ENCODE measurements around a stretch of chr15.

DNA sequence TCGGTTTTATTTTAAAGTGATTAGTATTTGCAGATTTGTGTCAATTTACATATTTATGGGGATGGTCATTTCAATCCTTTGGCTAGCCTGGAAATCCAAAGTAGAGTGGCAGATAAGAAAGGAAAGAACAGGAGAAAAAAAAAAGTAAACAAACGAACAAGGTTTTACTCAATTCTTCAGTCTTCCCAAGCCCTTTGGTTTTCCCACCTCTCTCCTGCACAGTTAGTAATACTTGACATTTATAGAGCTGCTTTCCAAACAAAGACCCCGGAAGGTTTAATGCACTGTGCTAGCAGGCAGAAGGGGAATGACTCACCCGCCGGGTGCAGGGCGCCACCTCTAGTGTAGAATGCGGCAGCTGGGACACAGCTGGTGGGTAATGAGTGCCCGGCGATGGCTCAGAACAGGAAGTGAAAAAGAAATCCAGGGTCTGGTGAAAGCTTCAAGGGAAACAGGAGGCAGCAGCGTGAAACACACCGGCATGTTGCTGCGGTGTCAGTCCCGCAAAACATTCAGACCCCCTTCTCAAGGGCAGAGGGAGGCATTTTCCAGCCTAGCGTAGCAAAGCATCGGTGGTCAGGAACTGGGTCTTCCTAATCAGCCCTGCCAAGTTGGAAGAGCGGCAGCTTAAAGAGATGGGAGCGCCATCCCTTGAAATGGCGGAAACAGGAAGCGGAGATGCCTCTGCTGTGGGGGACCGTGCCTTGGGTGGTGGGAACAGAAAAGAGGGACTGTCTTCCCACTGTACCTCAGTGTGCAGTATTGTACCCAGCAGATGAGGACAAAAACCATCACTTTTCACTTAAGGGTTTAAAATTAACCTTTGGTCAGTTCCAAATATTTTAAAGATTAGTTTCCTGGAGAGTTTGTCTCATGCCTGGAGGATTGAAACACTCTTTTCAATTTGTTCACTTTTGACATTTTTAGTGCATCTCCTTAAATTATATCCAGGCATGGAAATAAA is 160.9 kb upstream of the MCTP2 start:
- PRO-cap = no peak

GRCh38 chr15:94119229-94119883 is 112.0 kb upstream of the MCTP2 start:
- PRO-cap = no peak

DNA sequence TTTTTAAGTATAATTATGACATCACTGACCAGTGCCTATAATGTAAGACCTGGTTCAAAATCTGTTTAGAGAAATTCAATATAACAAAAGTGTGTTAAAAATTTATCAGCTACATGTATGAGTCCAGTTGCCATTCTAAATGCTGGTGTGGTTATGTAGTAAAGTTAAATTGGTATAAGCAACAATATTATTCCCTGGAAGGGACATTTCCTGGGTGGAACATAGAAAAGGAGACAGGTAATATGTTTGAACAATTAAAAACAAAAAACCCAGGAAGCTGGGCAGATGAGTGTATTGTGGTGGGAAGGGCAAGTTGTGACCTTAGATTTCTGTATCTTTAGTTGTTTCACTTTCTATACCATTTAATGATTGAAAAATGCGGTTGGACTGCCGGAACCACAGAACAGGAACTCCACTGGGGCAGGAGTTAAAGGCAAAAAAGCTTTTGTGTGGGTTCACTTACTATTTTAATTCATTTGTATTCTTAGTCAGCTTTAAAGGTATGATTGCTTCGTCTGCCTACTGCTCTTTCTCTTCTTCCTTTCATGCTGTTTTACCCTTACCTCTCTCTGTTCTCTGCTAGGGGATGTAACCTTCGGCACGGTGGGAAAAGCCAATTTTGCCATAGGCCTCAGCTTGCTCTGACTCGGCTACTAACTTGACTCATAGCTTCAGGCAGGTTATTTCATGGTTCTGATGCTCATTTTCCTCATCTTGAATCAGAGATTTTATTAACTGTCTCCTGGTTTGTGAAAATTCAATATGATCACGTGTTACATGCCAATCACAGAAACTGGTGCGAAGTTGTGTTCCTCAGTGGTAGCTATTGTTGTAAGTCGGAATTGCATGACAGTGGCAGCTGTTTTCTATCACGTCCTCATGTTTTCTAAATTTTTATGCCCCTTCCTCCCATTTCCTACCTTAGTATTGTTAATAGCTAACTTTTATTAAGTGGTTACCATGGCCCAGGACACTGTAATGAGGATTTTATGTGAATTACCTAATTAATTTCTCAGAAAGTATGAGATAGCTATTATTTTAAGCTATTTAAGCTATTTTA is 1.6 kb upstream of the MCTP2 start:
- PRO-cap = no peak

DNA sequence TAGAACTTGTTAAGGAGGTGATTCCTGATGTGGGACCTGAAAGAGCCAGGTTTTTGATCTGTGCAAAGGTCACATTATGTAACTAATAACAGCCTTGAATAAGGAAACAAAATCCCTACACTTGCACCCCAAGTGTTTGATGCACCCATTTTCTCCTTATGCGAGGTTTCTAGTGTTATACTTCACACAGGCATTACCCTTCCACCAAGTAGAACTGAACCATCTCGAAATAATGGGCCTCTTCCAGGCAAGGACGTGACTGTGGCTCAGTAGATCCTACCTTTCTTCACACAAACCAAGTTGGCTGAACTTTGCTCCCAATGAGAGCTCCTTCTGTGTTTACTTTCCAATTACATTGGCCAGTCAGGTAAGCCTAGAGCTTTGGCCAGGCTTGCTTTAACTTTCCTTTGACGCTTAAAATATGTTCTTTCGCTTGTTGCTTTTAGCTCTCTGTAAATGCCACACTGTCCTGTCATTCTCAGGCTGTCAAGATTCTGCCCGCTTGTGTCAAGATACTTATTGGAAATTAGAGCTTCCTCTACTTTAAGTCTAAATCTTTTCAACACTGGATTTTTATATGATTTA is 16.9 kb downstream of the MCTP2 start:
- PRO-cap = no peak

DNA sequence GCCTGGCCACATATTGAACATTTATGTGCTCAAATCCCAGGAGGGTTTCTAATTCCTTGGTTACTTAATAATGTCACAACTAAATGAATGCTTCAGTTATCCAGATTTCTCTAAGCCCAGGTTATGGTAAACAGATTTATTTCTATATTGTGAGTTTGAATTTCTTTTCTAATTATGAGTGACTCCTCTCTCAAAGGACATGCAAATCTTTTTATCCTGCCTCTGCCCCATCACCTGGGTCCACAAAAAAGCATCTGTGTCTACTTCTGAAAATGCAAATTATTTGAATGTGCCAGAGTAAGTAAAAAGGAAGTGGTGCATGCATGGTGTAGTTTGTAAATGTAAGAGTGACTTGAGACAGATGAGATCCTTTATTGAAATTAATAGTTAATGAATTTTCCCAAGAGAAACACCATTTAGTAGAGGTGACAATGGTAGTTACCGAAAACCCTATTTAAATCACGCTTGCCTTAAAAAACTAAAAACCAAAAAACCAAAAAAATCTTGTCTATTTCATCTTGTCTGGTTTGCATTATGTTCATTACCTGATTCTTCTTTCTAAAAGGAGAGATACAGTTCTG is 26.9 kb downstream of the MCTP2 start:
- PRO-cap = no peak

DNA sequence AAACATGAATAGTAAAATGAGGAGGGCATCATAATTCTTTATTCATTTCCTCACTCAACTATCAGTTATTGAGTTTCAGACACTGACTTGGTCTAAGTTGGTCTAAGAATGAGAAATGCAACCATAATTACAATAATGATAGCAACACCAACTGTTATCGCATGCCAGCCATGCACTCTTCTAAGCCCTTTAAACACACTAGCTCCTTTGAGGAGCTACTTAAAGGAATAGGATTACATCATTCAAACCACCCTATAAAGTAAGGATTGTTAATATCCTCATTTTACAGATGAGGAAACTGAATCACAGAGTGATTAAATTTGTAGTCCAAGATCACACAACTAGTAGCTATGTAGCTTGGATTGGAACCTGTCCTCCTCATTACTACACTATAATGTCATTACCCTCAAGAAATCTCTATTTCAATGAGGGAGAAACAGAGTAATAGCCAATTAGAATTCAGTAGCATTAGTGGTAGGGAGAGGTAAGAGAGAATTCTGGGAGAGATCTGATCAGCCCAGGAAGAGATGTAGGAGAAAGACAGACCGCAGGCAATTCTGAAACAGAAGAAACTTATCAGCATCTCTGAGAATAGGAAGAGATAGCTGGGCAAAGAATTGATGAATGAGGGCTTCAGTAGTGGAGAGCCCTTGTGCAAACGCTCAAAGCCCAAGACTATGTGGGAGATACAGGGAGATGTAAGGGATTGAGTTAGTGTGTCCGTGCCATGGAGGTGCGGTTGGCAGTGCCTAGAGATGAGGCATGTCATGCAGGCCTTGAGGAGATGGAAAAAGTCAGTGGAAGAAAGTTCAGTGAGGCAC is 228.5 kb downstream of the MCTP2 start:
- PRO-cap = no peak

DNA sequence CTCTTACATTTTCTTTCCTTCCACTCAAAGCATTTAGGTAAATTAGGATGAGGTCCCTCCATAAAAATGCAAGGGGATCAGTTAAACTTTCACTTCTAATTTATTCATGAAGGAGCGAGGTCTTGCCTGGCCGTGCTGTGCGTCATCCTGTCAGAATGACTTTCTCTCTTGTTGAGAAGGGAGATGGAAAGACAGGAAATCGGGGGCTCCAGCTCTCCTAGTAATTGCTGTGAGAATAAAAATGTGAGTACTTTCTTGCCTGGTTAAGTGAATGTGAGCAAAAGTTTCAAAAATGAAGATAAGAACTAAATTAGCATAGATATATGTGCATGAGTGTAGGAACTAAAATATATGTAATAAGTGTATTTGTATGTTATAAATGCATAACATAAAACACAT is 962.2 kb upstream of the NR2F2 start:
- PRO-cap = unidirectional peak, minus-strand start at position 157 of the sequence

DNA sequence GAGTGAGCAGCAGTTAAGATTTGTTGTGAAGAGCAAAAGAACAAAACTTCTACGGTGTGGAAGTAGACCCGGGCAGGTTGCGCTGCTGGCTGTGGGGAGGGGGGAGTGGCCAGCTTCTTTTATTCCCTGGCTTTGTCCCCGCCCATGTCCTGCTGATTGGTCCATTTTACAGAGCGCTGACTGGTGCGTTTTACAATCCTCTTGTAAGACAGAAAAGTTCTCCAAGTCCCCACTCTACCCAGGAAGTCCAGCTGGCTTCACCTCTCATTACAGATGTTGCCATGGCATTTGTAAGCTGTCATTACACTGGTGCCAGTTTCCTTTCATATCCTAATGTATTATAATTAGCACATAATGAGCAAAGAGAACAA is 458.4 kb upstream of the NR2F2 start:
- PRO-cap = no peak

DNA sequence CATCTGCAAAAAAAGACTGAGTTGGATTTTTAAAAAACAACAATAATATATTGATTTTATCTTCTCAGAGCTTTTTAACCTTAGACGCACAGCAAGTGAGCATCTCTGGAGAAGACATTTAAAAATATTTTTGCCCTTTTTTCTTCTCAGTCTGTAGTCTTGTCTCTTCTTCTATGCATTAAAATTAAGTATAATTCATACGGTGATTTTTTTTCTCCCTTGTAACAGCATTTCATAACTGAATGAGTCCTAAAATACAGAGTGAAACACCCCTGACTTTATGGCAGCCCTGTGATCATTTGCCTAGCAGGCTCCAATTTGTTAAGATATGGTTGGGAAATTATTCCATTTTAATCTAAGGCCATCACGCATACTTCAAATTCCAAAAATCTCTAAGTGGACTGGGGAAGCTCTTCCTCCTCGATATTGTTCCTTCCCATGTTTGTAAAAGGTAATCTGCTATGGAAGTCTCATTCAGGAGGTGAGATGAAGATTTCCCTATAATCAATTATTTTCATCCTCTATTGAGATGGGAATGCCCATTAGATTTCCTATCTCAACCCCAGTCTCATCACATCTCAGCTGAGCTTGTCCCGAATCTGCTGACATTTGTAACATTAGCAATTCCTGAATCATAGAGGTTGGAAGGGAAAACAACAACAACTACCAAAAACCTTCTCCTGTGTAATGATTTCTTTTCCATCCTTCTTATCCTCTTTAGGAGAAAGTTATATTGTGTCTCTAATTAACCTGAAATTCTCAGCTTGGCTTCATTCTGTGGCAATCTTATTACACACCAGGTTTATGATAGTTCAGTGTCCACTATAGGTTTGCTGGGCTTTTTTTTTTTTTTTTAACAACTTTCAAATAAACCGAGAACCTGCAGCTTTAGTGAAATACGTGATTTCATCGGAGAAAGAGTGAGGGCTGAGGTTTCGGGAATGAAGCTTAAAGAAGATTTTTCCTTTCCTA is 2.3 kb upstream of the NR2F2 start:
- PRO-cap = bidirectional peak, plus-strand start at position 385 of the sequence, minus-strand start at position 291 of the sequence

DNA sequence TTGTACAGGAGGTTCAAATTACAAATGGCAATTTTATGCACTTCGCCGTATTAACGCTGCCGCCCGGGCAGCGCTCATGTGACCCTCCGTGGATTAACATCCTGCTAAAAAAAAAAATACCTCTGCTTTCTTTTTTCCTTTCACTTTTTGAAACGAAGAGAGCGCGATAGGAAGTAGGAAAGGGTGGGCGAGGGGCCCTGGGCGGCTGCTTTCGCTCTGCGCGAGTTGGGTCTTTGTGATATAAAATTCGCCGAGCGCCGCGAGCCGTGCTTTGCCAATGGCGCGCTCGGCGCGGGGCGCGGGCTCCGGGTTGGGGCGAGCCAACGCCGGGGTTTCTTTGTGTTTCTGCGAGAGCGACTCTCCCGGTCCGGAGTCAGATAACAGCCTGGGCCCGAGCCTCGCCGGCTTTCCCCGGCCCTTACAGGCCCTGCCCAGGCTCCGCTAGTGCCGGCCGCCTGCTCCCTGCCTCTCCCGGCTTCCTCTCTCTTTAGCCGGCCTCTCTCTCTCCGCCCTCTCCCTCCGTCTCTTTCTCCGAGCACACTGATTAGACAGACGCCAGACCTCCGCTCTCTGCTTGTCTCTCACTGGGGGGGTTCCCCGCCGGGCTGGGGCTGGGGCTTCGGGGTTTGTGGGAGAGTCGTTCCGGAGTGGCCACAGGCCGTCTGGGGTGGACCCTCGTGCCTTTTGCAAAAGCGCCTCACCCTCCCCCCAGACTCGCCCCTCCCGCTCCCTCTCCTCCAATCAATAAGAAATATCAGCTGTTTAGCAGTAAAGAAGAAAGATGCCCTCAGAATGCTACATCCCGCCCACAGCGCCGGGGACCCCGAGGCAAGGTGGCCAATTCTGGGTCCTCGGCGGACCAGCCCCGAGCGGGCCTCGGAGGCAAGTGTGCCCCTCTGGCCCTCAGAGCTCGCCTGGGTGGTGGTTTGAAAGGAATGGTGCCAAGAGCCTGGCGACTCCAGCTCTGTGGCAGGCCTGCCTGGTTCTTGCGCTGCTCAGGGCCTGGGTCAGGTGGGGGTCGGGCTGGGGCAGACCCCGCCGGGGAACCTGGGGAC is 2.8 kb downstream of the NR2F2 start:
- PRO-cap = bidirectional peak, plus-strand start at position 176 of the sequence, minus-strand start at position 70 of the sequence; bidirectional peak, plus-strand start at position 778 of the sequence, minus-strand start at position 664 of the sequence

DNA sequence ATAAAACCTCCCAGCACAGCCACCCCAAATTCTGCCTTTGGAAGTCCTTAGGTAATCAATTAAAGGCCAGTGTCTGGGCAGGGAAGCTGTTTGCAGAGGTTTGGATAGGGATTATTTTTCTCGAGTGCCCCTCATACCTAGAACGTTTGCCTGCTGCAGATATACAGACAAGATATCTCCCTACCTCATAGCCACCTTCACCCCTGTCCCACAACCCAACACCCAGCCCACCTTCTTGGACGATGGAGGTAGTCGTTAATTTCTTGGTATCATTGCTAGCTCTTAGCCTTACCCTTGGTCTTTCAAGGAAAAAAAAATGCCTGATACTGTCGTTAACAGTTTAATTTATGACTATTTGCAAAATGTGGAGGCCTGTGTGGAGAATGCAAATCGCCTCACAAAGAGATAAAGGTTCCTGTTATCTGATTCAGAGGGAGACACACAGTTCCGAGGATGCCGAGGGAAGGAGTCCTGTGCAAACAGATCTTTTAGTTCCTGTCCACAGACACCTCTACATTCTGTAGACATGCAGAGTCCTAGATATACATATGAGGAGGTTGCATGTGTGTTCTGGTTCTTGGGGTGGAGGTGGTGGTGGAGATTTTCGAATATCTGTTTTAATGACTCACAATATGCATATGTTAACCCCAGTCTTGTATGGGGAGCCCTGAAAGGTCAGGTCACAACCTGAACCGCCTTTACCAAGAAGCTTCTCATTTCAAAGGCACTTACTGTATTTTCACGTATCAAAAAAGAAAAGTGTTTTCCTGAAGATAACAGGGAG is 5.5 kb downstream of the NR2F2 start:
- PRO-cap = no peak

- PRO-cap = bidirectional peak, plus-strand start at chr15:96350594, minus-strand start at chr15:96350337
Observed at GRCh38 chr15:96350251-96350481, 19.7 kb downstream of the NR2F2 start.

DNA sequence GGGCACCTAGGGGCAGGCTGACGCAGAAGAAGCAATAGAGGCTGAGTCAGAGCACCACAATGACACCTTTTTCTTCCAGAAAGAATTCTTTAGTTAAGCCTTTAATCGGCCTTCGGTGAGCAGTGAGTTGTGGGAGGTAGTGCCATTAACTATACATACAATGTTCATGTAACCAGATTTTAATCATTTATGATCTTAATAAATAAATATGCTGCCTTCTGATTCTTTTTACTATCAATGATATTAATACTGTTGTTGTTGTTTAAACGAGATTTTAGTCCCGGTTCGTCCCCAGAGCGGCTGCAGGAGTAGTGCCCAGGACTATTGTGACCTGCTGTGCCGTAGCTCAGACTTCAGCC is 22.6 kb downstream of the NR2F2 start:
- PRO-cap = bidirectional peak, plus-strand start at position 122 of the sequence, minus-strand start at position 61 of the sequence

DNA sequence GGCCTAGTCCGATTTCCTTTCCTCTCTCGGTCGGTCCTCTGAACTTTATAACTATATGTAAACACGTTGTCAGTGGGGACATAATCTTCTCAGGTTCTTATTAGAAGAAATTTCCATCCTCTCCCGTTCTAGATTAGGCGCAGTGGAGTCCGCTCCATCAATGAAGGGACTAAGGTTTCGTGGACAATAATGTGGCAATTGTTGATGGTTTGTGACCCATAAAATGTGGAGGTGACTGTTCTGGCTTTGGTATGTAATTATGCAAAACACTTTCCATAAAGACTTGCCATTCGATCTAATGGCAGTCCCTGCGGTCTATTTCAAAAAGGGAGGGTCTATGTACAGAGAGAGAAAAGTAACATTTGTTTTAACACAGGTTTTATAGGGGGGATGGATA is 31.9 kb downstream of the NR2F2 start:
- PRO-cap = no peak

- PRO-cap = no peak
Observed at GRCh38 chr15:96365783-96366255, 35.3 kb downstream of the NR2F2 start.

- PRO-cap = no peak
Observed at GRCh38 chr15:97947381-97947732, 13.1 kb upstream of the ARRDC4 start.

- PRO-cap = no peak
Observed at GRCh38 chr15:97994945-97995742, 34.6 kb downstream of the ARRDC4 start.

DNA sequence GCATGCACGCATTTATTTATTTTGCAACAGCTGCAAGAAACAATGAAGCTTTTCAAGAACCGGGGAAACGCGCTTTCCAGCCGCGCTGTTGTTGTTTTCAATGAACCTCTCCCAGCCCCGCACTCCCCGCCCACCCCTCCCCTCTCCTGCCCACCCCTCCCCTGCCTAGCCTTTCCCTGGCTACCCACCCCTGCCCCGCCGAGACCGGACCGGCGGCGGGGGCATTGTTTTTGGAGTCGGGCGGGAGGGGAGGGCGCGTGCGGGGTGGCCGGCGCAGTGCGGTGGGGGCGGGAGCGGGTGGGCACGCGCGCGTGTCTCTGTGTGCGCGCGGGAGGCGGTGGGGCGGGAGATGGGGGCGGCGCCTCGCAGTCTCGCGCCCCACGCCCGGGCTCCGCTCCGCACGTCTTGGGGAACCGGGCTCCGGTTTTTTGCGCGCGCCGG is 325 bp upstream of the IGF1R start:
- PRO-cap = bidirectional peak, plus-strand start outside the sequence, minus-strand start at position 90 of the sequence

DNA sequence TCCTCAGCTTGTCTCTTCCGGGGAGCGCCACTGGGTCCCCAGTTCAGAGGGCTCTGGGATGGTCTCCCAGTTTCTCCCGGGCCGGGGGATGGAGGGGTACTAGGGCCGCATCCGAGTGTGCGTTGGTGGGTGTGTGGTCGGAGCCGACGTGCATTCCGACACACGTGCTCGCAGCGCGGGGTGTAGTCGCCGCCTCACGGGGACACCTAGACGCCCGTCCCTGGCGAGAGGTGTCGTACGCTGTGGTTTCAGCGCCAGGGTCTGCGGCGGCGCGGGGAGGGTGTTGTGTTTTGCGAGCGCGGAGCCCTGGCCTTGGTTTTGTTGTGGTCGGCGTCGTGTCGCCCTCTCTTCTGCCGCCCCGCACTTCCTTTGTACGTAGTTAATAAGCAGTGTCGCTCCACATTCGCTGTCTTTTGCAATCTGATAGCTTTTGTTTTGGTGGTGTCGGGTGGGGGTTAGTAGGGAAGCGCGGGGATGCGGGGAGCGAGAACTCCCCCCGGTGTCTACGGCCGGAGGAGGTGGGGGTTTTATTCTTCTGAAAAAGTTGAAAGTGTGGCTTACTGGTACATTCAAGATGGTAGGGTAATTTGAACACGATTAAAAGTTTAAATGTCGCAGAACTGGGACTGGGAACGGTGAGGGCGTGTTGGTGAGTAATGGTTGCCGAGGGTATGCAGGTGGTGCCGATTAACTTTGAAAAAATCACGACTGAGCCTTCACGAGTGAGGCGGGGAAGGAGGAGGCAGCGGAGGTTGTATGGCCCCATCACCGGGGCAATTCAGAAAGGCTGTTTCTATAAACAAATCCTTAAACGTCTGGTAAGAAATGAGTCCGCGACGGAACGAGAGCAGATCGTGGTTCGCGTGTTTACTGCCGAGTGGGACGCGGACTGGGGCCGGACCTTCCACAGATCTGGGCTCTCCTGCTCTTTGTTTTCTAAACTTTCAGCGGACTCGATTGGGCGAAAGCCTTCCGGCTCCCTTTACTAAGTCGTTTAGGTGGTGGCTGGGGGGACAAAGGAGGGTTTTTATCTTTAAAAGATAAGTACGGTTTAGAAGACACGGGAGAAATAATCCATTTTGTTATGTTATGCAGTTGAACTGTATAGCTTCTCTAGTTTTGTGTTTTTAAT is 2.5 kb downstream of the IGF1R start:
- PRO-cap = bidirectional peak, plus-strand start at position 461 of the sequence, minus-strand start at position 352 of the sequence; bidirectional peak, plus-strand start at position 826 of the sequence, minus-strand start at position 886 of the sequence; unidirectional peak, minus-strand start at position 914 of the sequence

DNA sequence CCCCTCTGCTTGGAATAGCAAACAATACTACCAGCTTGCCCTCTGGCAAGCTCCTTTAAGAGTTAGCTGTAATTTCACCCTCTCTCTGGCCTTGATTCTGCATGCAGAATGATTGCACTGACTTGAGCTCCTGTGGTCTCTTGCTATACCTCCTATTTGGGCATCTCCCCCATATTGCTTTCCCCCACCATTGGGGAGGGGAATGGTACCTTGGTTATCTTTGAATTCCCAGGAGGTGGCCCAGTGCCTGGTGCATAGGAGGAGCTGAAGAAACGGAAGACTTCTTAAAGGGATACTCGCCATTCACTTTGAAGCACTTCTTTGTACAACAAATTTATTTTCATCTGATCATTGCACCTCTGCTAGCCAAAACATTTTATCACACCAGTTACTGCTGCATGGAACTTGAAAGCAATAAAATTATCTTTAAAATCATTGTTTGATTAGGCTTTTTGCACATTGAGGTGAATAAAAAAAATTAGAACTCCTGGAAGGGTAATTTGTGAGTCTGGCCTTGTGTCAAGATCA is 12.0 kb downstream of the IGF1R start:
- PRO-cap = no peak